Testis (tissue), 5 donors: ENCODE measurements around a stretch of chr10.

DNA sequence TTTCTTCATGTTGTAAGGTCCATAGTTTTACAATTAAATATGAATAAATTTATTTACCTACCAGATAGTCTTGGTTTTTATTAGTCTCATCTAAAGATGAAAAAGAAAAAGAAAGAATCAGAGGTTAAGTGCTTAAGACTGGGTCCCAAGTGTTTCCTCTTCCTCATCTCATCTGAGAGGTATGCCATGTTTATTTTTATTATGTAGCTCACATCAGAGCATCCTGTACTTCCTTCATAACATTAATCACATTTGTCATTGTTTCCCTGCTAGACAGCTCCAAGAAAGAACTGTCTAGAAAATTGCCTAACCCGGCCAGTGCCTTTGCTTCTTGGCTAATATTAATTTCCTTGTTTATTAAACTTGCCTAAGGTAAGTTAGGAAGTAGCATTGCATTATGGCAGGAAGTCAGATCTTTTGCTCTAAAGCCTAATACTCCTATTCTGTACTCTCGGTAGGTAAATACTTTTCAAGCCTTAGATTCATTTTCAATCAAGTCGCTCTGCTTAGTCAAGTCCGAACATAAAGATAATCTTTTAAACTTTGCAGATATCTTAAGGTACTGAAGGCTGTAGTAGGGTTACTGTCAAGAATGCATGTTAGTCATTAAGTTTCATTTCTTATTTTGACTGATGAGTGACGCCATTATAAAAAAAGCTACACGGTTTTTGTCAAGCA is 47.3 kb downstream of the ZMYND11 start:
- PRO-cap, 3 experiments: peak in 2 of 3 experiments; most common minus-strand start position 174 of the sequence (in 2)
- RAMPAGE, long total RNA, 2 experiments: no peak in any of the 2 experiments
- RRBS: no CpG with 5 or more reads among the region's 6 CpGs

DNA sequence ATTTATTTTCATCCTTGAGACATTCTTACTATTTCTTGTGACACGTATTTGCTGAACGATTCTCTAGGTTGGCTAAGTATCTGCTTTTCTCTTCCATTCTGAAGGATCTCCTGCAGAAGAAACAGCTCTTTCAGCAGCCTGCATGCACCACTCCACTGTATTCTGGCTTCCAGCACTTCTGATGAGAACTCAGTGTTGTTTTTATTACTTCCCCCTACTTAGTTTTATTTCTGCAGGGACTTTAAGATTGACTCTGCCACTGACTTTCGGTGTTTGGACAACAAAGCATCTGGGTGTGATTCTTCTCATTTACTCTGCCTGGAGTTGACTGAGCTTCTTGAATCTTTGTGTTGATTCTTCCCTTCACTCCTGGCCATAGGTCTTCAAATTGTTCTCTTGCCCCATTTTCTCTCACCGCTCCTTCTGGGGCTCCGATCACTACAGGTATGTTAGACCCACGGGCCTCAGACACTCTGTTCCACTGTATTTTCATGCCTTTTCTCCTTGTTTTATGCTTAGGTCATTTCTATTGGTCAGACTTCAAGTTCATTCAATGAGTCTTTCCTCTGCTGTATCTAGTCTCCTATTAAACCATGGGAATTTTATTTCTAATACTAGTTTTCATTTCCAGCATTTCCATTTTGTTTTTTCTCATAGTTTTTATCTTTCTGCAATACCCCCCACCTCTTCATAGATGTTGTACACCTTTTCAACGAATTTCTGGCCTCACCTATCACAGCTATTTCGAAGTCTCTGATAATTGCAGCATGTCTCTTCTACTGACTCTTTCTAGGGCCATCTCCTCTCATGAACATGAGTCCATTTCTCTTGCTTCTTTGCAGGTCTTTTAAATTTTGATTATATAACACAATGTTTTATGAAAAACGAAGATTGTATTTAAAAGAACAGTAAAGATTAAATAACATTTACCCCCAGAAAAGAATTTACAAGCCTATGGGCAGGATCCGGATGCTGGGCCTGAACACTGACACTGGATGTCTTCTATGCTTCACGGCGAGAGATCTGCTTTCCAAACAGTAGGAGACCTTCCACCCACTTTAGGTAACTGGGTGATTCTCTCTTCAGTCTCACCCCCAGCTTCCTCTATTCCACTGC is 180.5 kb downstream of the ZMYND11 start:
- PRO-cap, 3 experiments: no peak in any of the 3 experiments
- RAMPAGE, long total RNA, 2 experiments: start-site peak on the minus strand in 1 of 2 experiments, centred at position 719 of the sequence, 34 reads per replicate
- RRBS: no CpG with 5 or more reads among the region's 12 CpGs

GRCh38 chr10:348306-349005 is 213.2 kb downstream of the ZMYND11 start:
- PRO-cap, 3 experiments: no peak in any of the 3 experiments
- RAMPAGE, long total RNA, 2 experiments: start-site peak on the minus strand in 1 of 2 experiments, at chr10:348641-348953 at its widest, 15 reads per replicate
- RRBS: no CpG with 5 or more reads among the region's 28 CpGs

DNA sequence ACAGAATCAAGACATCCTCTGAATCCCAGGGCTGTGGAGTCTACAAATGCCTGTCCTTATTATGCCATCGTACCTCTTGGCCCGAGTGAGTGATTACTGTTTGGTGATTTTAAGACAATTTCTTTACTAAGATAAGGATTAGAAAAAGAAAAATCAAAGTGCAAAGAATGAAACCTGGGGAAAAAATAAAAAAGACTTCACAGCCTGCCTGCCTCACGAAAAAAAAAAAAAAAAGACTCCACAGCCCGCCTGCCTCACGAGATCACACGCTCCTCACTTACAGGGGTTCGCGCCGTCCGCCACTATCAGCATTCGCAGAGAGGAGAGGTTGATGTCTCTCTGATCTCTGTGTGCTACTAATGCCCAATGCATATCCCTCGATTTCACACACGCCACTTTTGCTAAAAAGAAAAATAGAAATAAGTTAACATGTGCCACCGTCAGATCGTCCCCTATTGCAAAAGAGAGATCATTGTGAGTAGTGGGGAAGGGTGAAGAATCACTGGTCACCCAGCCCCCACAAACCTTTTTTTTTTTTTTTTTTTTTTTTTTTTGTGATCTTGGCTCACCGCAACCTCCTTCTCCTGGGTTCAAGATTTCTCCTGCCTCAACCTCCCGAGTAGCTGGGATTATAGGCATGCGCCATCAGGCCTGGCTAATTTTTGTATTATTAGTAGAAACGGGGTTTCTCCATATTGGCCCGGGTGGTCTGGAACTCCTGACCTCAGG is 248.7 kb downstream of the ZMYND11 start:
- PRO-cap, 3 experiments: no peak in any of the 3 experiments
- RAMPAGE, long total RNA, 2 experiments: no peak in any of the 2 experiments
- RRBS: no CpG with 5 or more reads among the region's 20 CpGs

GRCh38 chr10:484406-484954 is 205.0 kb downstream of the DIP2C start:
- PRO-cap, 3 experiments: no peak in any of the 3 experiments
- RAMPAGE, long total RNA, 2 experiments: no peak in any of the 2 experiments
- RRBS: no CpG with 5 or more reads among the region's 27 CpGs

GRCh38 chr10:510217-510891 is 179.1 kb downstream of the DIP2C start:
- PRO-cap, 3 experiments: no peak in any of the 3 experiments
- RAMPAGE, long total RNA, 2 experiments: no peak in any of the 2 experiments
- RRBS: no CpG with 5 or more reads among the region's 19 CpGs

- PRO-cap, 3 experiments: no peak in any of the 3 experiments
- RAMPAGE, long total RNA, 2 experiments: no peak in any of the 2 experiments
- RRBS: no CpG with 5 or more reads among the region's 15 CpGs
These were observed 113.4 kb downstream of the DIP2C start for GRCh38 chr10:575982-576546.

GRCh38 chr10:593798-594512 is 95.5 kb downstream of the DIP2C start:
- PRO-cap, 3 experiments: peak in 3 of 3 experiments; most common plus-strand start chr10:594146 (in 1); most common minus-strand start chr10:594047 (in 1)
- RAMPAGE, long total RNA, 2 experiments: no peak in any of the 2 experiments
- RRBS: no CpG with 5 or more reads among the region's 22 CpGs

GRCh38 chr10:613026-613820 is 76.2 kb downstream of the DIP2C start:
- PRO-cap, 3 experiments: no peak in any of the 3 experiments
- RAMPAGE, long total RNA, 2 experiments: no peak in any of the 2 experiments
- RRBS: no CpG with 5 or more reads among the region's 17 CpGs

DNA sequence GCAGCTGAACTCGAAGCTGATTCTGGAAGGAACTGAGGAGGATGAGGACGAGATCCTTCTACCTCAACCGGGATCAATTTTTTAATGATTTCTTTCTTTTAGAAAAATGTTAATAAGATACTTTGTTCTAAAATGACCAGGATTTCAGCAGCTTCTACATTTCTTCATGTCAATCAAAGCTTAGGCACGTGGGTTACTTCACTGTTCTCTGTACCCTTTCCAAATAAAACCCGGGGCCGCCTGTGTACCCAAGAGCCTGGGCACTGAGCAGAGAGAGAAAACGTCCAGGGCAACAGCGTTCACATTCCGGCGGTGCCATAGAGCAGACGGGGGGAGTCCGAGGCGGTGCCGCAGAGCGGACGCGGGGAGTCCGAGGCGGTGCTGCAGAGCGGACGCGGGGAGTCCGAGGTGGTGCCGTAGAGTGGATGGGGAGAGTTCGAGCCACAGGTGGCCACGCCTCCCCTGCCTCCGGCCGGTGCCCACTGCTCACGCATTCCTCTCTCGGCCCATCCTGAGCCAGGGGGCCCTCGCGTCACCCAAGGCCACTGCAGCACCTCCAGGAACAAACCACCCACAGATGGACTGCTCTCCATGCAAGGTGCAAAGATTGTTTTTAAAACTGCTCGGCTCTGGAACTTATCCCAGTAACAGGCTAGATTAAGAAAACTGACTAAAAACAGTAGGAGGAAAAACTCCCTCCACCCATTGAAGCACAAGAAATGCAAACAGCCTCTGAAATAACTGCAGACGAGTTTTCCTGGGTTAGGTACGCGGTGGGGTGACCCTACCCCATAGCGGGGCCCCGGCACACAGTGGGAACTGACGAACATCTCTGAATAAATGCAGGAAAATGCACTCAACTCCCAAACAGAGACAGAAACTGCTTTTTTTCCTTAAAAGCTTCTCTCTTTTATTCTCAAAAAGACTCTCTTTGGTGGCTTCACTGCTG is 56.1 kb downstream of the DIP2C start:
- PRO-cap, 3 experiments: peak in 3 of 3 experiments; most common plus-strand start position 545 of the sequence (in 2); most common minus-strand start position 423 of the sequence (in 3)
- RAMPAGE, long total RNA, 2 experiments: no peak in any of the 2 experiments
- RRBS: 83% methylated on average over 5 of the region's 39 CpGs

GRCh38 chr10:683020-684215 is 6.0 kb downstream of the DIP2C start:
- PRO-cap, 3 experiments: no peak in any of the 3 experiments
- RAMPAGE, long total RNA, 2 experiments: start-site peak on the minus strand in 1 of 2 experiments, at chr10:683032-683861 at its widest, 23 reads per replicate
- RRBS: no CpG with 5 or more reads among the region's 39 CpGs

DNA sequence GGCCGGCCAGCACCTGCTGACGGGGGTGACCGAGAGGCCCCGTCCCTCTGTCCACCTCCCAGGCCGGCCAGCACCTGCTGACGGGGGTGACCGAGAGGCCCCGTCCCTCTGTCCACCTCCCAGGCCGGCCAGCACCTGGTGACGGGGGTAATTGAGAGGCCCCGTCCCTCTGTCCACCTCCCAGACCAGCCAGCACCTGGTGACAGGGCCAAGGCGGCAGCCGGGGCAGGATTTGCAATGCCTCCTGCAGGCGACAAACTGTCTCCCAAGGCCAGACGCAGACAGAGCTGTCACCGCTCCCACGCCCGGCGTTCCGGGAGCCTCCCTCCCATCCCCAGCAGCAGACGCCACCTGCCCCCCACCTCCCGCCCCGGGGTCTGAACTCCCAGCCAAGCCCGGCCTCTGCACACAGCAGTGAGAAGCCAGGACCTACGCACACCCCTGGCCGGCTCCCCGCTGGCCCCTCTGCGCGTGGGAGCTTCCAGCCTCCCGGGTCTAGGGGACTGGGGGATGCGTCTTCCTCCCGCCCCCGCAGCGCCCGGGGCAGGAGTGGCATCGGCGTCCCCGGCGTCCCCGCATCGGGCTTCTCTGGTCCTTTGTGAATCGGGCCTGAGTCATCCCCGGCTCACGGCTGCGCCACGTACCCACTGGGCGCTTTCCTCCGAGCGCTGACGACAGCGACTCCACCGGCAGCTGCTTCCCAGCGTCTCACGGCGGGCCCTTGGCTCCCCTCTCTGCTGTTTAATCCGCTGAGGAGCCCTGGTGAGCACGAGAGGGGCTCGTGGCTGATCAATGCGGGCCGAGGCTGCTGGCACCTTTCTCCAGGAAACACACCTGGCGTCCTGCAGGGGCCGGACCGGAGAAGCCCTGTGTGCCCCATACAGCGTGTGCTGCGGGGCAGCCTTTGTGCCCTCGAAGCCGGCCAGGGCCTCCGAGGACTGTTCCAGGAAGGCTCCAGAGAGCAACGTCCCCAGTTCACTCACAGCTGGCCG is 95.1 kb upstream of the DIP2C start:
- PRO-cap, 3 experiments: peak in 2 of 3 experiments; most common plus-strand start position 407 of the sequence (in 2)
- RAMPAGE, long total RNA, 2 experiments: no peak in any of the 2 experiments
- RRBS: 17% methylated on average over 43 of the region's 70 CpGs

DNA sequence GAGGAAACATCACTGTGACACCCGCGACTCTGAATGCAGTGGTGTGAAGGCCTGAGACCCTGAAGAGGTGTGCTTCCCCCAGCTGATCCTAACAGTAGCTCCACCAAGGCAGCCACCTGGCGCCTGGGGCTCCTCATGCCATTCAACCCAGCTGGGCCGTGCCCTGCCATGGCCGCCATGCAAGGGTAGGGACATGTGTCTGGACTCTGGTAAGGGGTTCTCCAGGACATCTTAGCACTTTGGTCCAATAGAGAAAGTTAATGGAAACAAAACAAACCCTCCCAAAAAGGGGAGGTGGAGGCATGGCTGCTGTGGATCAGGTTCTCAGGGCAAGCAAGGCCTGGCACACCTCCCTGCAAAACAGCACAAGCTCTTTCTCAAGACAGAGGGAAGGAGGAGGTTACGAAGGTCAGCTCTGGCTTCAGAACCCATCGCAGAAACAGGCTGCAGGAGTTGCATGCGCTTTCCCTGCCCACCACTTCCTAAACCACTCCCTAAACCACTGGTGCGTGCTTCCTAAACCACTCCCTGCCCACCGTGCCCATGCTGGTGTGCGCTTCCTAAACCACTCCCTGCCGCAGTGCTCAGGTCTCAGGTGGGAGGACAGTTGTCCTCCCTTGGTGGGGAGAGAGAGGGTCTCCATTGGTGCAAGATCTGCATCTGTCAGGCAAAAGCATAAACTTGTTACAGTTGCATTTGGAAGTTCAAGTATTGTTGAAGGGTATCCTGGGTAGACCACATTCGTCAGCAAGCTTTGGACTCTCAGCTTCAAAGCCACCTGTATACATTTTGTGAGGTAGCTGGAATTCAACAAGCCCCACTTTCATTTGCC is 108.6 kb downstream of the LARP4B start:
- PRO-cap, 3 experiments: no peak in any of the 3 experiments
- RAMPAGE, long total RNA, 2 experiments: no peak in any of the 2 experiments
- RRBS: no CpG with 5 or more reads among the region's 13 CpGs

- PRO-cap, 3 experiments: no peak in any of the 3 experiments
- RAMPAGE, long total RNA, 2 experiments: no peak in any of the 2 experiments
- RRBS: no CpG with 5 or more reads among the region's 12 CpGs
These were observed 67.7 kb downstream of the LARP4B start for GRCh38 chr10:863651-864396.

DNA sequence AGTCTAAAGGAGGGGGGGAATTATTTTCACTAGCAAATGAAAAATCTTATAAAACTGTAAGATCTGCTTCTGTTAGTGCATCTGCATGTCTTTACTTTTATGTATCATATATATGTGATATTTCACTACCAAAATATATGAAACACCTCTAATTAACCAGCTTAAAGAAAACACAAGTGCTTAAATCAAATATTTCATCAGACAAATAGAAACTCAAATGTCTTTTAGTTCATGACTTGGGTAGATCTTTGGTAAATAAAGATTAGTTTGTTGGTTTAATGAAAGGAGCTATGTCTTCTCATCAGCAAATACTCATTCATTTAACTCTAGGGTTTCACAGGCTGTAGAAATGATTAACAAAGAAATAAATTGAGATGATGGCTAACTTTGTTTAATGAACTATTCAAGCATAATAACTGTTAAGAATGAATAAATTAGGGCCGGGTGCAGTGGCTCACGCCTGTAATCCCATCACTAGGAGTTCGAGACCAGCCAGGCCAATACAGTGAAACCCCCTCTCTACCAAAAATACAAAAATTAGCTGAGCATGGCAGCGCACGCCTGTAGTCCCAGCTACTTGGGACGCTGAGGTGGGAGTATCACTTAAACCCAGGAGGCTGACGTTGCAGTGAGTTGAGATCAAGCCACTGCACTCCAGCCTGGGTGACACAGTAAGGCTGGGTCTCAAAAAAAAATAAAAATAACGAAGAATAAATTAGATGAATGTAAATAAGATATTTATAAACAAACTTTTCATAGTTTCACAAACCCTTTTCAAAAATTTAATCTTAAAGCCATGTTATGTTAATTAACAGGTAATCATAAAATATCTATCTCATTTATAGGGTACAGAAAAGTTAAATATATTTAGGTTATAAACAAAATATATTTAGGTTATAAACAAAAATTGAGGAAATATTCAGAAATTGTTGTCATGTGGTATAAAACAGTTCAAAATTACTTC is 18.0 kb downstream of the LARP4B start:
- PRO-cap, 3 experiments: no peak in any of the 3 experiments
- RAMPAGE, long total RNA, 2 experiments: no peak in any of the 2 experiments
- RRBS: no CpG with 5 or more reads among the region's 8 CpGs

- PRO-cap, 3 experiments: no peak in any of the 3 experiments
- RAMPAGE, long total RNA, 2 experiments: no peak in any of the 2 experiments
- RRBS: no CpG with 5 or more reads among the region's 8 CpGs
These were observed 15.0 kb downstream of the LARP4B start for GRCh38 chr10:916551-916936.

GRCh38 chr10:924288-925003 is 7.1 kb downstream of the LARP4B start:
- PRO-cap, 3 experiments: no peak in any of the 3 experiments
- RAMPAGE, long total RNA, 2 experiments: no peak in any of the 2 experiments
- RRBS: no CpG with 5 or more reads among the region's 8 CpGs

DNA sequence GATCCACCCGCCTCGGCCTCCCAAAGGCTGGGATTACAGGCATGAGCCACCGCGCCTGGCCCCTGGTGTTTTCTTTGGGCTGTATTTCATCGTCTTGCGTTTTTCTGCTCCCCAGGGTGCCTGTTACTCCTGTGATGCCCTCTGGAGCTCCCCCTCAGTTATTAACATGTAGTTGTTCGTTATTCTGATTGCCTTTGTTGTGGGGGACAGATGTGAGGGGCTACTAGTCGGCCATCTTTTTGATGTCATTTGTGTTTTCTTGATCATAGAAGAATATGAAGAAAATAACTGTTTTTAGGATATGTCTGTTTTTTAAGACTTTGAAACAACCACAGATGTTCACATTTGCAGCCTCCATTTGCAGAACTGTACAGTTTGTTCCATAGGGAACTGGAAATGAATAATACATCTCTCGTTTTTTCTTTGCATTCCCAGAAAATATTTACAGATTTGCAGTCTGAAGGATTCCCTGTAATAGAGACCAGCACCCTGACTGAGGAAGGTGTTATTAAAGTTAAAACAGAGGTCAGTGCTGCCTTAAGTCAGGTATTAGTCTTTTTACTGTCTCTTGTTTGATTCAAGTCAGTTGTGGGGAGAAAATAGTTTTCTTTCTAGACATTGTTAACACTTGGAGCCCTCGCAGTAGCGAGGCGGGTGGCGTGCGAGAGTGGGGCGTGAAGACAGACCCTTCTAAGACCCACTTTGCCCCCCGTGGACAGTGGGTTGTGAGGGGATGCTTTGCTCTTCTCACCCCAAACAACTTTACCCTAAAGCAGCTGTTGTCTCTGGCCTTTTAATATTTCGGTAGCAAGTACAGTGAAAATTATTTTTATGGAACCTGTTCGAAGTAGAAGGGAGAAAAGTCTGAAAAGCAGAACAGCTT is 17.4 kb downstream of the GTPBP4 start:
- PRO-cap, 3 experiments: peak in 1 of 3 experiments; most common minus-strand start position 241 of the sequence (in 1)
- RAMPAGE, long total RNA, 2 experiments: no peak in any of the 2 experiments
- RRBS: no CpG with 5 or more reads among the region's 18 CpGs

DNA sequence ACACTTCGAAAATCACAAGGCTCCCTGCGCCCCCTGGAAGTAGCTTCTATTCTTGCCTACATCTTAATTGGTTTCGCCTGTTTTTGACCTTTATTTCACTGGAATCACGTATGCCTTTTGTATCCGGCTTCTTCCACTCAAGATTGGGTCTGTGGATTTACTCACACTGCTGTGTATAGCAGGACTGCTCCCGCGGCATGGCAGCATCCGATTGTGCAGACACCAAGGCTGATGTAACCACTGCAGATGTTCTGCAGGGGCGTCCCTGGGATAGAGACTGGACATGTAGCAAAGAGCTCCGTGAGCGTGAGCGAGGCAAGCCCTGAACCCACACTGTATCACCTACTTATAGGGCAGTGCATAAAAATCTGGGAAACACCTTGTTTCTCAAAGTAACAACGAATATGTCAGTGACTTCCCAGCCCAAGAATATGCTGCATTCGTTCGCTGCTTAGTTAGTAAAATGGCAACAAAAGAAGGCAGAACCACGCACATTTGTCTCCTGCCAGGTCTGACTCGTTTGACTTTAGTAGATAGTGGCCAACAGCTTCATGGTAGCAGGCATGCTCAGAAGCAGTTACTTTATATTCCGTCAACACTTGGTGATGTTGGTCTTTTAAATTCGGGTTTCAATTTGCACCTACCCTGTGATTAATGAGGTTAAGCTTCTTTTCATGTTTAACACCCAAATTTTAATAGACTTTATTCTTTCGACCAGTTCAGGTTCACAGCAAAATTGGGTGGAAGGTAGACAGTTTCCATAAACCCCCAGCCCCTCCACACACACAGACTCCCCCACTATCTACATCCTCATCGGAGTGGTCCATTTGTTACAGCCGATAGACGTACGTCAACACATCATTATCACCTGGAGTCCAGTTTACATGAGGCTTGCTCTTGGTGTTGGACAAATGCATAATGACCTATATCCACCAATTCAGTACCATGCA is 11.6 kb downstream of the IDI1 start:
- PRO-cap, 3 experiments: no peak in any of the 3 experiments
- RAMPAGE, long total RNA, 2 experiments: no peak in any of the 2 experiments
- RRBS: no CpG with 5 or more reads among the region's 24 CpGs

DNA sequence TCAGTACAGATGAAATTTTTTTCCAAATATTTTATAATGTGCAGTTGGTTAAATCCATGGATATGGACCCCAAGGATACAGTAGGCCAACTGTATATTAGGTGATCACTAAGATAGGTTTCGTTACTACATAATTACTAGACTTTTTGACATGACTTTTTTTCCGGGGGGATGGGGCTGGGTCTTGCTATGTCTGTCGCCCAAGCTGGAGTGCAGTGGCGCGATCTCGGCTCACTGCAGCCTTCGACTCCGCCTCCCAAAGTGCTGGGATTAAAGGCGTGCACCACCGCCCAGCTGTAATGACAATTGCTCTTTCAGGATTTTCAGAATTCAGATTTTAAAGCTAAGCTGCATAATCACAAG is 1.1 kb downstream of the IDI1 start:
- PRO-cap, 3 experiments: no peak in any of the 3 experiments
- RAMPAGE, long total RNA, 2 experiments: no peak in any of the 2 experiments
- RRBS: no CpG with 5 or more reads among the region's 10 CpGs